Umbilical cord (tissue), 2 donors: ENCODE results near the genes OCA2, GOLGA8G and GOLGA8J.

DNA sequence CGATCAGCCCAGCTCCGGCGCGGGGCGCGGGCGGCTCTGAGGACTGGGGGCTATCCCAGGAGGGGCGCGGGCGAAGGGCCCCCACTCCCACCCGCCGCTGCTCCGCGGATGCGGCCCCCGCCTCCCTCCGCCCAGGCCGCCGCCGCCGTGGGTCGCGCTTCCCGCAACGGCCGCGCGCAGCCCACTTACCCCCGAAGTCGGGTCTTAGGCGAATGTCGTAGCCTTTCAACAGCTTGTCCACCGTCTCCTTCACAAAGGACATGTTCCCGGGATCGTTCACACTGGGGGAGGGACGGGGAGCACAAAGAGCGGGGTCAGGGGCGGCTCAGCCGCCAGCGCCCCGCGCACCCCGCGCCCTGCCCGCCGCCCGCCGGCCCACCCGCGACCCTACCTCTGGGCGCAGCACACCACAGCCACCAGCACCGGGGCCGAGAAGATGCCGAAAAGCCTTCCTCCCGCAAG, 343 bp downstream of the GABRB3 start:
- RAMPAGE, long total RNA: no peak

- RAMPAGE, long total RNA: no peak
Measured at GRCh38 chr15:27665712-27666168, 433.4 kb downstream of the OCA2 start.

- RAMPAGE, long total RNA: no peak
Measured at GRCh38 chr15:27901784-27902217, 197.3 kb downstream of the OCA2 start.

- RAMPAGE, long total RNA: no peak
Measured at GRCh38 chr15:28099216-28100016, at the start of gene OCA2. Gene OCA2, minus strand, starts transcription at chr15:28099315.

GRCh38 chr15:28246606-28246904, 75.4 kb downstream of the HERC2 start:
- RAMPAGE, long total RNA: no peak

GRCh38 chr15:28532830-28533249, at the start of gene GOLGA8G:
Gene GOLGA8G, minus strand, starts transcription at chr15:28532971.
- RAMPAGE, long total RNA: no peak

- RAMPAGE, long total RNA: no peak
Measured at GRCh38 chr15:28738261-28739104, 26.3 kb upstream of the GOLGA8M start.

DNA sequence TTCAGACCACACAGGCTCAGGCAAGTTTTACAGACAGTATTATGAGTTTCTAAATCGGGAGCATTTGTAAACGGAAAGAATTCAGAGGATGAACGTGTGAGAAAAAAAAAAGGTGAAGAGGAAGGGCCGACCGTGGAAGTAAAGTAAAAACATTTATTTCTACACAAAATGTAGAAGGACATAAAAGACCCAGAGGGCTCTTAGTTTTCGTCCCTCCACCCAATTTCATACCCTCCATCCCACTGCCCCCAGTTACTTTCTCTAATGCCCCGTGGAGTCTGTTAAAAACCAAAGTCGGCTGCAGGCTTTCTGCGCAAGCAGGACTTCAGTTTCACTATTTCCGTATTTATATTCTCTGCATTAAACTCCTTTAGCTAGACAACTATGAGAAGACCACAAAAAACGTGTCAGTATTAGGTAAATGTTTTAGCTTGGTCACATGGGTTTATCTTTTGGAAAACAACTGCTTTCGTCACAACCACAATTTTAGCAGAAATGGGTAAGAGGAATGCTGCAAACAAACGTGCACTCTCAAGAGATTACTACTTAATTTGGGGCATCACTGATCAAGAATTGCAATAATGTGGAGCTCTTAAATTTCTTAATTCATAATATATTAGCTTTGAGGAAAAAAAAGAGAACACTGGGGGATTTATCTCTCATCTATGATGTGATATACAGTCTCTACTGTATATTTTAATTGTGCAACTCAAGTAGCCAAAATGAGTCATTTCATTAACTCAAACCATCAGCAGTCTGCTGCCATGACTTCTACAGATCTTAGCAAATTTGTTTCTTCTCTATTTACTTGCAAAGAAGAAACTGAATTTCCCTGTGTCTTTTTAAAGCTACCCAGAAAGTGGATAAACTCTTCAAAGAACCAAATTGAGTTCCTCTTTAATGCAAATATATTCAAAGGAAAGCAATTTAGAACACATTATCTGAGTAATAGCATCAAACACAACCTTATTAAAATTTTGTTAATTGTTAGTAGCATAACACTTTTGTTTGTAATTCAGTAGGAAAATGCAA, 720 bp upstream of the NSMCE3 start:
- RAMPAGE, long total RNA: no peak

GRCh38 chr15:29400719-29401206, 131.1 kb upstream of the NSMCE3 start:
- RAMPAGE, long total RNA: no peak

DNA sequence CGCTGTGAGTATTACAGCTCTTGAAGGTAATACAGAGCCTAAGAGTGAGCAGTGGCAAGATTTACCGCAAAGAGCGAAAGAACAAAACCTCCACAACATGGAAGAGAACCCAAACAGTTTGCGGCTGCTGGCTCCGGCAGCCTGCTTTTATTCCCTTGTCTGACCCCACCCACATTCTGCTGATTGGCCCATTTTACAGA, 80.6 kb downstream of the ENTREP2 start:
- RAMPAGE, long total RNA: no peak

DNA sequence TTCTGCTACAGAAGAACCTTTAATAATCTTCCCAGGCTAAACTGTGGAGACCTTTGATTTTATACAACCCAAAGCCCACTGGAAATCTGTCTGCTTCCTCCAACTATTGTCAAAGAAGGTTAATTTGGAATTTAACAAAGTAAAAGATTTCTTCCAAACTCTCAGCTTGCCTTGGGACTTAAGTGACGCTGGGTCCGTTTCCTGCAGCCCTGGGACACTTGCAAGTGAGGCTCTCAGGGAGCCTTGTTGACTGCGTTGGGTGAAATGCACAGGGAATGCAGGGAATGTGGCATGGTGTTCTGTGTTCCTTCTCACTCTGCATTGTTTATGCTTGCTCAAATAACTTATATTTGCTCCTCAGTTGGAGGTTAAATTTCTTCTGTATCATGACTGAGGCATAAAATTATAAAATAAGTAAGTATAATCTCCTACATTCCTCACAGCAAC, 60.8 kb upstream of the TJP1 start:
- RAMPAGE, long total RNA: no peak

- RAMPAGE, long total RNA: no peak
Measured at GRCh38 chr15:30082512-30083069, at the start of gene GOLGA8J. Gene GOLGA8J, plus strand, starts transcription at chr15:30082955.

DNA sequence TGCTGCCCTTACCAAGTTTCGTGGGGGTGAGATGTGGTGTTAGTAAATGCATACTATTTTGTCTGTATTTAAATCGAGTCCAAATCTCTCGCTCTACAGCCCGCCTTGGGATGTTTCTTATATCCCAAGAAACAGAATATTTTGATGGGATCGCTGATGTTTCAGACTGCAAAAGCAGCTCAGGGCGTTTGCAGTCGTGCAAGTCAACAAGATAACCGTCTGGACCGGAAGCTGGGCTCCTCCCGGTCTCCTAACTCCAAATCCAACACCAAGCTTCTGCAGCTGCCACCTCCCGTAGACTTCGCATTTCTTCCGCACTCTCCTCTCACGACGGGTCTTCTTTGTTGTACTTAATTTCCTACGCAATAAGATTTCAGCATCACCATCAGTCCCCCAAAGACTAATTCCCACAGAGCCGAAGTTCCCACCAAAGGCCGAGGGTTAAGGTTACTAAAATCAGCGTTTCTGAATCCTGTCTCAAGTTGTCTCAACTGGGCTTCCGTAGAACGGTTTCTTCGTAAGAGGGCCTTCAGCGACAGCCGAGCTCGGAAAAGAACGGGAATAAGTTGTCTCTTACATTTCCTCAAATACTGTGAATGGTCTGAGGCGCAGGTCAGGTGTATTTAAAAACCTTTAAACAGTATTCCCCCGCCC, 21.6 kb downstream of the GOLGA8H start:
- RAMPAGE, long total RNA: no peak

- RAMPAGE, long total RNA: no peak
Measured at GRCh38 chr15:30999767-31000347, 8.4 kb upstream of the MTMR10 start.

DNA sequence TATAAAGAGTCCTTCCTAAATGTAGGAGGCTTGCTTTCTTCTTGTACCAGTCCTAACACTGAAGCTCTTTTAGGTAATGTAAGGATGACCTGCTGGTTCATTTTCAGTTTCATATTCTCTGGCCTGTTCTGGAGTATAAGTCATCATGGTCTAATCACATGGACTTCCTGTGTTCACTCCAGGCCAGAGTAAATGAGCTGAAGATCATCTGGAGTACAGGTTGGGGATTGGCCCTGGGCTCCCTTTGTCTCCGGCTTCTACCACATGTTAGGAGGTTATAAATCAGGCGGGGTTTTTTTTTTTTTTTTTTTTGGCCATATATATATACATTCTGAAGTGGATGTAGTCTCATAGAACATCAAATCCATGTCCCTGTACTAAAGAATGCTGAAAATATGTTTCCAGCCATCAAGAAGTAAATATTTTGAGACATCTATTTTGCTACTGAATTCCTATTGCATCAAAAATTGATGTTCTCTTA, 40.3 kb upstream of the MTMR10 start:
- RAMPAGE, long total RNA: no peak

GRCh38 chr15:31223890-31224453, 102.7 kb upstream of the KLF13 start:
- RAMPAGE, long total RNA: no peak

DNA sequence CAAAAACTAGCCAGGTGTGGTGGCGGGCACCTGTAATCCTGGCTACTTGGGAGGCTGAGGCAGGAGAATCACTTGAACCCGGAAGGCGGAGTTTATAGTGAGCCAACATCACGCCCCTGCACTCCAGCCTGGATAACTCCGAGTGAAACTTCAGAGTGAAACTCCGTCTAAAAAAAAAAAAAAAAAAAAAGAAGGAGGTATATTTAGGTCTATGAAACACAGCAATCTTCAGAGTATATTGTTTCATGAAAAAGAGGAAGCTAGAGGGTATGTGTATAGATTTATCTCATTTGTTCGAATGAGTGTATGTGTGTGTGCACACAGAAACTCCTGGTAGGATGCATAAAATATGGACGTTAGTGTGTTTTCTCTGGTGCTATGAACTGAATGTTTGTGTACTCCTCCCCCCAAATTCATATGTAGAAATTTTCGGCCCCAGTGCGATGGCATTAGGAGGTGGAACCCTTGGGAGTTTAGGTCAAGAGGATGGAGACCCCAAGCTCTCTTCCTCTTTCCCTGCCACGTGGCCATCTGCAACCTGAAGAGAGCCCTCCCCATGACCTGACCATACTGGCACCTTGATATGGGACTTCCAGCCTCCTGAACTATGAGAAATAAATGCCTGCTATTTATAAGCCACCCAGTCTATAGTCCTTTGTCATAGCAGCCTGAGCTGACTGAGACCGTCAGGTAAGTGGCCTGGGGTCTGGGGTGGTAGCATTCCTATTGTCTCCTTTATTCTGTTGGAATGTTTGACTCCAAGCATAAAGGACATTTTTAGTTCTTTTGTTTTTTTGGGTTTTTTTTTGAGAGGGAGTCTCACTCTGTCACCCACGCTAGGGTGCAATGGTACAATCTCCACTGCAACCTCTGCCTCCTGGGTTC, 98.5 kb upstream of the KLF13 start:
- RAMPAGE, long total RNA: no peak

DNA sequence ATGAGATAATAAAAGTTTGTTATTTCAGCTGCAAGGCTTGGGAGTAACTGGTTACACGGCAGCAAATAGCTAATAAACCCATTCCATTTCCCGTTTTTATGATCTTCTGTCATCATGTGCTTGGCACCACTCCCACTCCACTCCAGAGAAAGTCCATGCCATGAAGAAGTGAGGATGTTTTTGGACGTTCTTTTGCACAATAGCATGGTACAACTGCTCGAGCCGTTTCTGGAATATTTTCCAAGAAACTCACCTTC, 72.0 kb upstream of the KLF13 start:
- RAMPAGE, long total RNA: no peak

GRCh38 chr15:31272936-31273243, 53.7 kb upstream of the KLF13 start:
- RAMPAGE, long total RNA: no peak

- RAMPAGE, long total RNA: no peak
Measured at GRCh38 chr15:31297782-31298008, 28.9 kb upstream of the KLF13 start.